ENCODE results near the genes SRXN1 and NSFL1C.

DNA sequence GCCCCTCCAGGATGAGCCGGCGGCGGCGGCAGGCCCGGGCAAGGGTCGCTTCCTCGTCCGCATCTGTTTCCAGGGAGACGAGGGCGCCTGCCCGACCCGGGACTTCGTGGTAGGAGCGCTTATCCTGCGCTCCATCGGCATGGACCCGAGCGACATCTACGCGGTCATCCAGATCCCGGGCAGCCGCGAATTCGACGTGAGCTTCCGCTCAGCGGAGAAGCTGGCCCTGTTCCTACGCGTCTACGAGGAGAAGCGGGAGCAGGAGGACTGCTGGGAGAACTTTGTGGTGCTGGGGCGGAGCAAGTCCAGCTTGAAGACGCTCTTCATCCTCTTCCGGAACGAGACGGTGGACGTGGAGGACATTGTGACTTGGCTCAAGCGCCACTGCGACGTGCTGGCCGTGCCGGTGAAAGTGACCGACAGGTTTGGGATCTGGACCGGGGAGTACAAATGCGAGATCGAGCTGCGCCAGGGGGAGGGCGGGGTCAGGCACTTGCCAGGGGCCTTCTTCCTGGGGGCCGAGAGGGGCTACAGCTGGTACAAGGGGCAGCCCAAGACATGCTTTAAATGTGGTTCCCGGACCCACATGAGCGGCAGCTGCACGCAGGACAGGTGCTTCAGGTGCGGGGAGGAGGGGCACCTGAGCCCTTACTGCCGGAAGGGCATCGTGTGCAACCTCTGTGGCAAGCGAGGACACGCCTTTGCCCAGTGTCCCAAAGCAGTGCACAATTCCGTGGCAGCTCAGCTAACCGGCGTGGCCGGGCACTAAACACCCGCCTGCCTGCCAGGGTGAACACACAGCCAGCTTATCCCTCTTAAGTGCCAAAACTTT is 876 bp downstream of the ZCCHC3 start:
- PRO-cap = bidirectional peak, plus-strand start at position 275 of the sequence, minus-strand start at position 174 of the sequence; bidirectional peak, plus-strand start at position 329 of the sequence, minus-strand start at position 397 of the sequence

- PRO-cap = no peak
Observed at GRCh38 chr20:305214-305426, 7.8 kb downstream of the ZCCHC3 start.

DNA sequence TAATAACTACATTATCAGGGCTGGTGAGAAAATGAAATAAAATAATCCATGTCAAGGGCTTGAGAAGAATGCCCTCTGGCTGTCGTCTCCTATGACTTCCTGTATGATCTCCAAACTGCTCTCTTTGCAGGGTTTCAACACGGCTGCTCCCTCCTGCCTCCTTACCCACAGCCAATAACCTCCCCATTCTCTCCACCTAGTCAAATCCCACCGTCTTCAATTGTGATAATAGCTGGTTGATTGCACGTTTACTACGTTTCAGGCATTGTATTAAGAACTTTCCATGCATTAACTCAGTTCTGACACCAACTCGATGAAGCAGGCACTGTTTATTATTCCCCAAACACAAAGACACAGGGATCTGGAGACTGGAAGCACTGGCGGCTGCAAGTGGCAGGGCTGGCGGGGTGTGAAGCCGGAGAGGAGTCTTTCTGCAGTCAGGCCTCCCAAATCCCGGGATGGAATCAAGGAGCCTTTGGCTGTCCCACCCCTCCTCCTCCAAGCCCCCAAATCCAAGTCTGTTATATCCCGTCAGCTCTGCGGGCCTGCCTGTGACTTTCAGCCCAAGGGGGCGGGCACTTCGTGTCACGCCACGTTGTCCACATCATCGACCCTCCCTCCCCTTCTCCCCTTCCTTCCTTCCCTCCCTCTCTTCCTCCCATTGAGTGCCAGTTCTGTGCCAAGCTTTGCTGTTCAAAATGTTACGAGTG is 12.3 kb downstream of the ZCCHC3 start:
- PRO-cap = bidirectional peak, plus-strand start at position 354 of the sequence, minus-strand start at position 334 of the sequence; bidirectional peak, plus-strand start at position 658 of the sequence, minus-strand start at position 523 of the sequence

- PRO-cap = bidirectional peak, plus-strand start at chr20:324623, minus-strand start at chr20:324472; bidirectional peak, plus-strand start at chr20:324787, minus-strand start at chr20:324824
Observed at GRCh38 chr20:323945-325073, 1.0 kb upstream of the SOX12 start.

GRCh38 chr20:329394-330359 is 4.3 kb downstream of the SOX12 start:
- PRO-cap = no peak

DNA sequence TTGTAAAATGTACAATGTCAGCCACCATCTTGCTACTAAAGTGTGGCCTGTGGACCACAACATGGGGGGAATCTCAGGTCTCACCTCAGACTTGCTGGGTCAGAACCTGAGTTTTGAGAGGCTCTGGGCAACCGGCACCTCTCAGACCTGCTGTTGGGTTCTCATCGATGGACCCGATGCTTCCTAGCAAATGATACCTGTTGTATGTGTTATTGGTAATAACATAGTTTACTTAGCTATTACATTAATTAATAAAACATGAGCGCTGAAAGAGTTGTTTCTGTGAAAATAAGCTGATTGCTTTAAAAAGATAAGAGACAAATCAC is 5.5 kb downstream of the RBCK1 start:
- PRO-cap = no peak

GRCh38 chr20:419479-420108 is 11.5 kb downstream of the RBCK1 start:
- PRO-cap = no peak

DNA sequence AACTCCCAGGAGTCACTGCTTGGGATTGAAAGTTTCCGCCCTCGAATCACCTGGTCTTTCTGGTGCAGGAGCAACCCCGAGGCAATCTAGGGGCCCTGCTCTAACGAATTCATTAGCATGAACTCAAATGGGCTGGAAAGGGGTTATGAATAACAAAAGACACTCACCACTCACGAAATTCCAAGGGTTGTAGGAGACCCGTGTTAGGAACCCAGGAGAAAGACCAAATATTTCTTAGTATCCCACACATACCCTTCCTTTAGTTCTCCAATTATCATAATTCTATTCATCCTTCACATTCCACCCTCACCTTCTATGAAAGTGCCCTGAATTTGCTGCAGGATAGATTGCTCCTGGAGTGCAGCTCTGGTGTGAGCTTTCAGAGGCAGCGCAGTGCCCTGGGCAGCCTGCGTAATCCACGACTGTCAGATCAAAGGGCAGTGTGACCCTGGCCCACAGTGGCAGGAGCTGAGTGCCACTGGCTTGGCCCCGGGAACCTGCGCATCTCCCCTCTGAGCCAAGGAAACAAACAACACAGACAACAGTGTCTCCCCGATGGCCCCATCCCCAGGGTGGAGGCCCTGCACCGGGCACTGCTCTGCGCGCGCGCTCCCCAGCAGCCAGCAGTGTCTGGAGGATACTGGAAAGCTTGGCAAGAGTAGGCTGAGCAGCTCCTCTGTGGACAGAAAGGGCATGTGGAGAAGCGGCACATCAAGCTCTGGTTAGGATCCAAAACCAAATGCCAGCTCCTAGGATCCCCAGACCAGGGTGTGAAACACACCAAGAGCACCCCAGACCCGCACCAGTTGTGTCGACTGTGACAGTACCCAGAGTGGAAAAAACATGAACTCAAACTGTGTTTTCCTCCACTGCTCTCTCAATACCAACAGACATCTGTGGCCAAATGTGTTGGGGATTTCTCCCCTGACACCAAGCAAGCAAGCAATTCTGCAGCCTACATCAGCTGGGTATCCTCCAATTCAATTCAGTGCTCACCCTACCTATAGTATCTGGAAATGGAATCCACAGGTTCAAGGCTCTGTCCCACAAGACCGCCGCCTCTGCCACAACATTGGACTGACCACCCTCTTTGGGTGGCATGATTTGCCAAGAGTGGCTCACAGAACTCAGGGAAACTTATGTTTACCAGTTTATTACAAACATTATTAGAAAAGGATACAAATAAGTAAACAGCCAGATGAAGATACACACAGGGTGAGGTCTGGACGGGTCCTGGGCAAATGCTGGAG is 26.7 kb downstream of the RBCK1 start:
- PRO-cap = no peak

GRCh38 chr20:607160-607978 is 2.7 kb downstream of the TCF15 start:
- PRO-cap = no peak

- PRO-cap = unidirectional peak, minus-strand start at chr20:653089; bidirectional peak, plus-strand start at chr20:653448, minus-strand start at chr20:653195
Observed at GRCh38 chr20:652814-653857, at the start of gene SRXN1. SRXN1 (minus strand) TSS chr20:653200.

DNA sequence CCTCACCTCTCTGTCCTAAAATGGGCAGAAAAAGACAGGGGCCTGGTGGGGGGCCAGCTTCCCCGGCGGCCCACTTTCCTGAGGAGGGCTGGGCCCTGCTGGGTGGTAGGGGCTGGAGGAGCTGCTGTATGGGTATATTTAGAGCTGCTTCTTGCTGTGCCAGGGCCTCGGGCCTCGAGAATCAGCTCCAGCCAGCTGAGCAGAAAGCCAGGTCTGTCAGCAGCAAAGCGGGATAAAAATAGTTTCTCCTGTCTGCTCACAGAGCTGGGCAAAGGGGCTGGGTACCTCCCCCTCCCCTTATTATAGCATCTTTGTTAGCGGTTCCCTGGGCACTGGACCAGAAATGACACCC is 6.1 kb downstream of the SCRT2 start:
- PRO-cap = no peak

DNA sequence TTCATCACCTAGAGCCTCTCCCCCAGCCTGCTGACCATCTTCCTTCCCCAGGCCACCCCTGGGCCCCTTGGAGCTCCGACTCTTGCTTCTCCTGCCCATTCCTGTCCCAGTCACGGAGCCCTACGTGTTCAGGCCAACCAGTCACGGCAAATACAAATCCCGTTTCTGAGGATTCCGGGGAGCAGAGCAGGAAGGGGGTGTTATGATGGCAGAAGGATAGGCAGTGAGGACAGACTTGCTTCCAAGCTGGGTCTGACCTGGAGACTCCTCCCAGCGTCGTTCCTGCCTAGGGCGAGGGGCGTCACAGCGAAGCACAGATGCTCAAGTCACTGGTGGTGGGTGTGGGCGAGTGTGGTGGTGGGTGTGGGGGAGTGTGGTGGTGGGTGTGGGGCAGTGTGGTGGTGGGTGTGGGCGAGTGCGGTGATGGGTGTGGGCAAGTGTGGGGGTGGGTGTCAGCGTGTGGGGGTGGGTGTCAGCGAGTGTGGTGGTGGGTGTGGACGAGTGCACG is 42.7 kb upstream of the ANGPT4 start:
- PRO-cap = no peak

- PRO-cap = no peak
Observed at GRCh38 chr20:1390952-1391557, 1.8 kb downstream of the FKBP1A start.

GRCh38 chr20:1466755-1467374 is at the start of gene NSFL1C:
NSFL1C (minus strand) TSS chr20:1466849.
- PRO-cap = unidirectional peak, minus-strand start at chr20:1466844

GRCh38 chr20:1536764-1537147 is 20.7 kb downstream of the SIRPD start:
- PRO-cap = no peak

DNA sequence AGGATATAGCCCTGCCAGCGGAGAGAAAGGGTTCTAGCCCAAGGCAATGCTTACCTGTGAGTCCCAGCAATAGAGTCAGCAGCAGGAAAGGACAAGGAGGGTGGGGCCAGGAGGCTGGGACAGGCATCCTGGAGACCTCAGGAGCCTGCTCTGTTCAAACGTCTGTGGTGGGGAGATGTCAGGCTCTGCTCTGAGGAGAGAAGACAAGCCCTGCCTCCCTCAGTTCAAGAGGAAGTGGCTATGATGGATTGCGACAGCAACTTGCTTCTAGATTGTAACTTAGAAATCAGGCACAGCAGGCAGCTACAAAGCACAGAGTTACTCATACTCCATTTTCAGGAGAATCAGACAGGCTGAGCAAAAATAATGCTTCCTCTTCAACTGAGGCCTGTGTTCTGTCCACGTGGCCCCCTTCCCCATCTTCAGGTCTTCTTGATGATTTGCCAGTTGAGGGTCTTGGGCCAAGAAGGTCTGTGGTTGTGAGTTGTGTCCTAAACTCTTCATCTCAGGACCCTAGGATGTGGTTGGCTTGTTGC is 31.1 kb upstream of the SIRPD start:
- PRO-cap = no peak

- PRO-cap = no peak
Observed at GRCh38 chr20:1839824-1840529, 55.2 kb upstream of the SIRPA start.

- PRO-cap = no peak
Observed at GRCh38 chr20:1890501-1891256, 4.5 kb upstream of the SIRPA start.

- PRO-cap = no peak
Observed at GRCh38 chr20:1894354-1894887, 786 bp upstream of the SIRPA start.

- PRO-cap = no peak
Observed at GRCh38 chr20:1914879-1915279, 19.7 kb downstream of the SIRPA start.

Measured in neuron (in vitro differentiated cells).